GM12891 (cell line): Measurements from ENCODE around the genes DEFB113 and TFAP2B.

GRCh38 chr6:45971154-45971765 is 44.4 kb downstream of the CLIC5 start:
- RRBS: no CpG with 5 or more reads among the region's 7 CpGs

- RRBS: no CpG with 5 or more reads among the region's 1 CpG
Measured at GRCh38 chr6:46437637-46438241, 53.5 kb downstream of the RCAN2 start.

- RRBS: no CpG with 5 or more reads among the region's 4 CpGs
Measured at GRCh38 chr6:46932913-46933096, 11.1 kb upstream of the ADGRF5 start.

DNA sequence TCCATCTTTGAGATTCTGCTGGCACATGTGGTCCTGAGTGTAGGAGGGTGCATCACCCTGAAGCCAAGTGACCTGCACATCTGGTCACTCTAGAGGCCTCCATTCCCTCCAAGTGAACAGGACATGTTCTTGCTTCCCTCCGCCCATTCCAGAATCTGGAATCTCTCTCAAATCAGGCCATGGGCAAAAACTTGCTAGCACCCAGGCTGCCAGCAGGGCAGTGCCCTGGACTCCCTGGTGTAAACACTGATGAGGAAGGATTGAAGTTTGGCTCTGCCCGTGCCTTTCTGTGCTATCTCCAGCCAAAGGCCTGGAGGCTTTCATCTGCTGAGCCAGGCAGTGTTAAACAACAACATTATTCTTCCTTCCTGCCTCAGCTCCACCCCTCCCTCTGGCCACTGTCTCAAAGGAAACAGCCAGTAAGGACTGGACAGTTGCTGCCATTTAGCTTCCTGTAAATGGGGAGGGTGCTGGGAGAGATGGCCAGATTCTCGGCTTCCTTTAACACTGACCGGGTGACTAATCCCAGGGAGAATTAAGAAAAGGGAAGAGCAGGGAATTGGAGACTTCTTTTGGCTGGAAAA is 19.4 kb upstream of the ADGRF1 start:
- RRBS: no CpG with 5 or more reads among the region's 4 CpGs

GRCh38 chr6:47188410-47189075 is 121.2 kb downstream of the TNFRSF21 start:
- RRBS: no CpG with 5 or more reads among the region's 1 CpG

GRCh38 chr6:47203376-47204020 is 106.2 kb downstream of the TNFRSF21 start:
- RRBS: no CpG with 5 or more reads among the region's 4 CpGs

DNA sequence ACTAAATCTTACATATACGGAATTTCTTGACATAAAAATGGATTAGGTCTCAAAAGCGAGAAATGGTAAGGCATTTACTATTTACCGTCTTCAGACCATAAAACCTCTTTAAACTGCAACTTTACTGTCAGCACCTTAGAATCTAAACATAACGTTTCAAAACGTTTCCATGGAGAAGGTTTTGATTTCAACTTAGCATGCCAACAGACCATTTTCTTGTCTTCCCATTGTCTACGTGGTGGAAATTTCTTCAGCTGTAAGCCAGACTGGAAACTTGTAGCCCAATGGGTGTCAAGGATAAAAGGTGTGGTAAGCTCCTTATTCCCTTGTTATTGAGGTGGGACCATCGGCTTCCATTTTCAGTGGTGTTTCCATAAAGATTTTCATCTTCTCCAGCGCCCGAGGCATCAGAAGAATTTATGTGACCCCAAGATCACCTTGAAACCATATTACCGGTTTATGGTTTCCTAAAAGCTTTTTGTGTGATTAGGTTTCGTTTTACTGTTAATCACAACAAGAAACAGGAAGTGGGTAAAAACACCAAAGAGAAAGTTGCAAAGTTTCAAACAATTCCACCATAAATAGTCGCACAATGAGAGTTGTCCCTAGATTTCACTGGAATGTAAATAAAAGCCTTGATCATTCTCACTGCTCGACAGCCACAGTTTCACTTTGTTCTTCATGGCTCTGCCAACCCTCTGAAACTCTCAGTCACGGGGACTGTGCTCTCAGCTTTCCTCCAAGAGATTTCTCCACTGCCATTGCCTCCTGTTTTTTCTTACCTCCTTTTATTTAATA is 63.0 kb upstream of the CD2AP start:
- RRBS: no CpG with 5 or more reads among the region's 14 CpGs

DNA sequence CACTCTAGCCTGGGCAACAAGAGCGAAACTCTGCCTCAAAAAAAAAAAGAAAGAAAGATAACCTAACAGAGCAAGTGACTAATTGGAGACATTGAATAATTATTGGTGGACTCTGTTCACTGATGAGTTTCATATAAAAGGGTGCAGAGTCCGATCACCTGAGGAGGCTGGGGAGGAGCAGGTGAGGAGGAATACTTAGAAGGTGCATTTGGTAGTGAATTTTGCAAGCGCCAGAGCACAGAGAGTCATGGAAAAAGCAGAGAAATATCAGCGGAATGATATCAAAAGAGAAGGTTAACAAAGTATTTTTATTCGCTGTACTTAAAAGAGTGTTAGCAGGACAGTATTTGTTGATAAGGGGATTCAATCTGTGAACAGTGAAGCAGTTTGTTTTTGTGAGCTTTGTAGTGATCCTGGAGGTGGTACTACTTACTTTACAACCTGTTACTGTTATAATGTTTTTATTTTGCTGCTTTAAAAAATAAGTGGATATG is 44.4 kb downstream of the CD2AP start:
- RRBS: no CpG with 5 or more reads among the region's 5 CpGs

DNA sequence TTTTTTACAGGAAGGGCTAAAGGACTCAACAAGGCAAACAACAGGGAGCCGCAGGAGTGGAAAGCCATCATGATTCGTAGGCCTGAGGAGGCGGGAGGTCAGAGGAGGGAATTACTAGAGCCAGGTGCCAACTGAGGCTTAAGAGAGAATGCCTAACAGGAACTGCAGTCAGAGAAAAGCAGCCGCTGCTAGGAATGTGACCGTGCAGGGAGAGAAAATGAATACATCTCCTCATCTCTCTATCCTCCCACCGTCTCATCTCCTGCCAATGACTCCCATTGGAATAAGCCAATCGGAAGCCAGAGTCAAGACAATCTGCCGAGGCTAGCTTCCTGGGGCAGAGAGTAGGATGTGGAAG is 34.5 kb upstream of the ADGRF4 start:
- RRBS: no CpG with 5 or more reads among the region's 8 CpGs

DNA sequence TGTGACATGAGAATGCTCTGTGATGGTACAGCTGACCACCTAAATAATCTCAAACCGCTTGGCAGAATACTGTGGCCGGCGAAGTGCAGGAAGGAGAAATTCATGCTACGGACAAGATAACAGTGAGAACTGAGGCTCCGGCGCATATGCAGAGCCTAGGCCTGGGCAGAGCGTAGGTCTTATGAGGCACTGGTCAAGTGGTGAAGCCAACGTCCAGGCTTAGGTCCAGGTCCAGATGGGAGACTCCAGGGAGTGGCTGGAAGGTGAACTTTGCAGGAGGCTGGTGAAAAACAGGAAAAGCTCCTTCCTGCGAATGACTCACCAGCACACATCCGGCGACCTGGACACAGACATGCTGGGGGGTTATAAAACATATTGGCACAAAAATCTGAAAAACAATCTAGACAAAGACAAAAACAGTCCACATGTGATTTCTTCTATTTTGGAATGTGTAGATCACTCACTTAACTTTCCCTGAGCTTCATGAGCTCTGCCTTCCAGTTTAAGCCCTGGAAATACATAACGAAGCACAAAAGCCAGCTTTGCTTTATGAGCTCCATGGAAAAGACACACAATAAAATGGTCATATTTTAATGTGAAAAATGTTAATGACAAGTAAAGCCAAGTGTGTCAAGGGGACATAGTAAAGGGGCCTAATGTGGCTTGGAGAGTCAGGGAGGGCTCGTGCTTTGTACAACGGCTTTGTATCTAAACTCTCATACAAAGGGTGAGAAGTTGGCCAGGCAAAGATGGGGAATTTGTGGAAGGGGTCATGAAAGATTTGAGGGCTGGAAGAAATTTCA is 15.5 kb downstream of the C6orf141 start:
- RRBS: no CpG with 5 or more reads among the region's 14 CpGs

DNA sequence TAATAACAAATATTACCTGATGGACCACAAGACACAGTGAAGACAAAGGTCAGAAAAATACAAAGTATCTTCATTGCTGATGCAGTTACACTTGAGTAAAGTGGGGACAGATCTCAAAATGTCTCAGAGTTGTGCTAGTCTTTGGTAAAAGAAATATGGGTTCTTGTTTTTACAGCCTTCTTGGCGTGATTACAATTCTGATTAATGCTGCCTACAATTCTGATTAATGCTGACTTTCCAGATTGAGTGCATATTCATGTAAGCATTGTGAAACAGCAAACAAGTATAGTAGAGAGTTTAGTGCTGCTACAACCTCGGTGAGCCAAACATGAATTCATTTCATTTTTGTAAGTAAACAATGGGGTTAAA is at the start of gene DEFB113:
Gene DEFB113, minus strand, starts transcription at position 74 of the 369 bp plus-strand sequence.
- RRBS: no CpG with 5 or more reads among the region's 2 CpGs

DNA sequence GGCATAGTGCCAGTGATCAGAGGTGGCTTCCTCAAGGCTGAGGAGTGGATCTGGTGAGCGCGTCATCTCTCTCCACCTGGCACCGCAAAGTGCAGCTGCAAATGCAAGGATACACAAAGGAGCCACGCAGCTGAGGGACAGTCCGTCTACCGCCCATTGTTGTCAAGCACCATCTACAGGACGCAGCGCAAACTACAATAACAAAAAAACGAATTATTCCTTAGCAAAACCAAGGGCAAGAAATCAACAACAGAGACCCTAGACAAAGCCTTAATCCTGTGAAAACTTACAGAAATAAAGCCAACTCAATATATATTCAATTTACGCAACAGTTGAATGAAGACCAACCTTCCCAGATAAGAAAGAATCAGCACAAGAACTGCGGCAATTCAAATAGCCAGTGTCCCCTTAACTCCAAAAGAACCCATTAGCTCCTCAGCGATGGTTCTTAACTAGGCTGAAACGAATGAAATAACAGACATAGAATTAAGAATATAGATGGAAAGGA is 9.2 kb upstream of the DEFB110 start:
- RRBS: no CpG with 5 or more reads among the region's 13 CpGs

DNA sequence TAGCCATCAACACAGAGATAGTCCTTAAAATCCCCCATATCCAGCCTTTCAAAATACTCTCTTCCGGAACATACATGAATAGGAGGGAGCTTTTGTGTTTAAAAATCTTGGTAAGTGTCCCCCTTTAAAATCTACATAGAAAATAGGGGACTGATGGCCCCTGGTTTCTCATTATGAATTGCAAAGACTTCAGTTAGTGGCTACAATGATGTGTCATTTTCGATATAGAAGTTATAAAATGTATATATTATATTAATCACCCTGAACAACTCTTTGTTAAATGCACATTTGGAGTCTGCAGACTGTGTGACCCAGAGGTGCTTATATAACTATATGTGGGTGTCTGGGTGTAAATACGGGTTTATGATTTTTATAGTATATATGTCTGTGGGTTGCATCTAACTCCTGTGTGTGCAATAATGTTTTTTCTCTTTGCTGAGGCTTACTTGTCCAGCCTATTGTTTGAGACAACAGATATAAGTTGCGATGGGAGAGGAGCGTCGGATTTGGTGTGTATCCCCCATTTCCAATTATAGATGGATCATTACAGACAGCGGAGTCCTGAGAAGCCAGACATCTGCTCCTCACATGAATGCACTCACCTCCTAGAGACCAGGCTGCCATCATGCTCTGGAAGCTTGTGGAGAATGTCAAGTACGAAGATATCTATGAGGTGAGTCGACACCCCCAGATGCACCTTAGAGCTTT is at the start of gene TFAP2B:
Gene TFAP2B, plus strand, starts transcription at position 572 of the 708 bp plus-strand sequence.
- RRBS: no CpG with 5 or more reads among the region's 9 CpGs

DNA sequence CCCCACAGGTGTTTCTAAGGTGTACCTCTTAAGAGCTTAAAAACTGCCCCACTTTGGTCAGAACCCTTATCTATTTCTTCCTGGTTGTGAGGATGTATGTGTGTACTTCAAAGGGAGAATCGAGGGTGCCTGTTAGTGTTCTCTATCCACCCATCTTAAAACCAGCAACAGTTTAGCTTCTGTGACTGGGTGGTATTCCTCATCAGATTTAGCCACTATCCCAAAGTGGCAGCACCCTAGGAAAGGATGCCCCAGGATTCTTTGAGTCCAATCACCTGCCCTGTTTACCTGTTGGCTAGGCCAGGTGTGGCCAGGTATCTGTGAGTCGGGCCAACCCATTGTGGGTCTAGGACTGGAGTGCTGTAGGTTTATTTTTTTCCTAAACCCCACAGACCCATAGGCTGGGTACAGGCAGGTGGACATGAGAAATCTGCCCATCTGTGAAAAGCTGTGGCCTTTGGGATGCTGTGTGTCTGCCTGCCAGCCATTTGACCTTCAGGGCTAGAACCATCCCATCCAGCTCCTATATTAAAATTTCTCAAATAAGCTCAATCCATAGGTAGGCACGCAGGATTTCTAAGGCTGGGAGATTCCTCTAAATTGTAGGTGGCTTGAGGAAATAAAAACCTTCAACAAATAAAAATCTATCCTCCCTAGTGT is 23.2 kb downstream of the TFAP2B start:
- RRBS: no CpG with 5 or more reads among the region's 3 CpGs

GRCh38 chr6:51494847-51495675 is 592.4 kb downstream of the PKHD1 start:
- RRBS: no CpG with 5 or more reads among the region's 8 CpGs

- RRBS: no CpG with 5 or more reads among the region's 7 CpGs
Measured at GRCh38 chr6:51514228-51514994, 573.0 kb downstream of the PKHD1 start.

DNA sequence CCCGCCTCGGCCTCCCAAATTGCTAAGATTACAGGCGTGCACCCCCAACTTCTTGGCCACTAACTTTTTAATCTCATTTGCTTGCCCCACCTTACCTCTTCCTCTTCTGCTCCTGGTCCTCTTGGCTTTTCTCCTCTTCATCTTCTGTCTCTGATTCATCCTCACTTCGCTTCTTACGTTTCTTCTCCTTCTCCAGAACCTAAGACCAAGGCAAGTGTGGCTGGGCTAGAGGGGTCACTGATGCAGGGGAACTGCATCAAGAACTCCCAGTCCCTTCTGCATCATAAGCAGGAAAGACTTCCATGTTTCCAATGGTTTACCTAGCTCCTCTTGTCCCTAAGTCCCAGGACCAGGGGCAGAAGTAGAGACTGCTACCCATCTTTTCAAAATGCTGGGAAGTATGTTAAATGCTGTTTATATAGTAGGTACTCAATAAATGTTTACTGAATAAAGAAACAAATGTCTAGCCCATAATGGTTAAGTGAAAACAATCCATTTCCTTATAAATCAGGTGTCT is 16.7 kb downstream of the MCM3 start:
- RRBS: no CpG with 5 or more reads among the region's 5 CpGs

GRCh38 chr6:52325649-52326839 is 35.9 kb upstream of the PAQR8 start:
- RRBS: no CpG with 5 or more reads among the region's 18 CpGs